ENCODE data around the gene RAVER2.

GRCh38 chr1:63893969-63894631, 120.3 kb downstream of the ROR1 start:
- PRO-cap, 3 experiments: no peak in any of the 3 experiments
- RAMPAGE, long total RNA: no peak

GRCh38 chr1:64006622-64007052, 196.8 kb upstream of the UBE2U start:
- PRO-cap, 3 experiments: no peak in any of the 3 experiments
- RAMPAGE, long total RNA: no peak

- PRO-cap, 3 experiments: no peak in any of the 3 experiments
- RAMPAGE, long total RNA: no peak
Observed at GRCh38 chr1:64039402-64040048, 163.9 kb upstream of the UBE2U start.

DNA sequence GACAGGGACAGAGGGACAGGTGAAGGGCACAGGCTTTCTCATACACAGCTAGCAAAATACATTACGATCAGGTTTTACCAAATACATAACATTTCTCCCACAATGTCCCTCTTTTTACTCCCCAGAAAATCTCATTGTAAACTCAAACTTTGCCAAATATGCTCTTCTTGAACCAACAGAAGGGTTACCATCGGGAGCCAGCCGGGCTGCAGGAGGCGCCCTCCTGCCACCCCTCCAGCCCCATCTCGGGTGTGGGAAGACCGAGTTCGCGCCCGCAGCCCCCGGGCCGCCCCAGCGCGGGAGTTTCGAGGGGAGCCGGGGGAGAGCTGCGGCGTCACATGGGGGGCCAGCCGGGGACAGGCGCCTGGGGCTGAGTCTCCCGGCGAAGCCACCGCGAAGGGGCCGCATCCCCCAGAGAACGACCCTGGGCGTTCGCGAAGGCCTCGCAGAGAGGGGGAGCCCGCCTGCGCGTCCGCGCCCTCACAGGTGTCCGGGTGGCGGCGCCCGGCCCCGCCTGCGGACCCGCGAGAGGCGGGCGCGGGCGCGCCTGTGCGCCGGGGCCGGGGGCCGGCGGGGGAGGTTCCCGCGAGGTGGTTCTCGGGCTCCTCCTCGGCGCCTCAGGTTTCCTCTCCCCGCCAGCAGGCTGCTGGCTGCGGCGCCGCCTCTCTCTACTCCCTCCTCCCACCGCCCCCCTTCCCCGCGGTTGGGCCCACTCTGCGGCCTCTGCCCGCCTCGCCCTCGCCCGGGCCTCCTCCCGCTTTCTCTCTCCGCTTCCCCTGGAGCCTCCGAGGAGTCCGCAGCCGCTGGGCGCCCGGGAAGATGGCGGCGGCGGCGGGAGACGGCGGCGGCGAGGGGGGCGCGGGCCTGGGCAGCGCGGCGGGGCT, at the start of gene RAVER2:
Gene RAVER2, plus strand, starts transcription at position 722 of the 884 bp plus-strand sequence.
- PRO-cap, 3 experiments: peak in 1 of 3 experiments; most common plus-strand start position 788 of the sequence (in 1); most common minus-strand start position 630 of the sequence (in 1)
- RAMPAGE, long total RNA: no peak

DNA sequence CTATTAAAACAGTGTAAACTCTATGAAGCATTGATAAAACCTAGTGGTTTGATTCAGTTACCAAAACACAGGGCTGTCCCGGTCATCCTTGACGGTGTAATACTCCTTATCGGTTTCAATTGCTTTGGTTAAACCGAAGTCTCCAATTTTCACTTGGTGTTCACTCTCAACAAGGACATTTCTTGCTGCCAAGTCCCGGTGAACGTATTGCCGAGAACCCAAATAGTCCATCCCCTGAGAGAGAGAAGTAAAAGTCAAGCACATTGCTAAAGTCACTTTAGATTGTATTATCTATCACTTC, 92.9 kb downstream of the RAVER2 start:
- PRO-cap, 3 experiments: no peak in any of the 3 experiments
- RAMPAGE, long total RNA: no peak

DNA sequence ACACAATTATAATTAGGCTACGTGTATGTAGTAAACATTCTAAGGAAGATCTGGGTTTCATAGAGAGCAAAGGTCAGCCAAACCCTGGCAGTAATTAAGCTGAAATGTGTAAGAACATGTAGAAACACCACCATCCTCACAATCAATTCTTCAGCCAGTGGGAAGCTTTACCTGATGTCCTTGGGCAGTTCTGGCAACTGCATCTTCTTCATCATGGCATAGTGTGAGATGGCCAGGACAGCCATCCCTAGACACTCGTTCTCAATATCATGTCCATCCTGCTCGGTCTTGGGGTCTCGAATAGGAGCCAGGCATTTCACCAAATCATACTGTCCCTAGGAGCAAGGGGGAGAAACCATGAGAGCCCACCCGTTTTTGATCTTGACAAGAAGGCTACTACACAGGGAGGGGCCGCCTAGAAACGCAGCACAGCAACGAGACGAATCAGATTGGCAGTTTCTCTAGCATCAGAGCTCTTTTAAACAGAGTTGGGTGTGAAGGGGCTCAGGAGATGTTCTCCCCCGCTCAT, 97.1 kb downstream of the JAK1 start:
- PRO-cap, 3 experiments: no peak in any of the 3 experiments
- RAMPAGE, long total RNA: no peak

DNA sequence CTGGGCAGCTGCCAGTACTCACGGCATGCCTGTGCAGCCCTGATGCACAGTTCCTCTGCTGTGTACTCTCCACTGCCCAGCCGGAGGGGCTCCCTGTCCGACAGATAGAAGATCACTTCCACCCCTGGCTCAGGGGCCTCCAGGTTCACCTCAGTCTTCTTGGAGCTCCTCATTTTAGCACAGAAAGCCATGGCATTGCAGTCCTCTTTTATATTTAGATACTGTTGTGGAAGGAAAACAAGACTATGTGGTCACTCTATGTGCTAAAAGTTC, 83.2 kb downstream of the JAK1 start:
- PRO-cap, 3 experiments: no peak in any of the 3 experiments
- RAMPAGE, long total RNA: no peak

- PRO-cap, 3 experiments: no peak in any of the 3 experiments
- RAMPAGE, long total RNA: no peak
Observed at GRCh38 chr1:64893024-64893693, 73.2 kb downstream of the JAK1 start.

DNA sequence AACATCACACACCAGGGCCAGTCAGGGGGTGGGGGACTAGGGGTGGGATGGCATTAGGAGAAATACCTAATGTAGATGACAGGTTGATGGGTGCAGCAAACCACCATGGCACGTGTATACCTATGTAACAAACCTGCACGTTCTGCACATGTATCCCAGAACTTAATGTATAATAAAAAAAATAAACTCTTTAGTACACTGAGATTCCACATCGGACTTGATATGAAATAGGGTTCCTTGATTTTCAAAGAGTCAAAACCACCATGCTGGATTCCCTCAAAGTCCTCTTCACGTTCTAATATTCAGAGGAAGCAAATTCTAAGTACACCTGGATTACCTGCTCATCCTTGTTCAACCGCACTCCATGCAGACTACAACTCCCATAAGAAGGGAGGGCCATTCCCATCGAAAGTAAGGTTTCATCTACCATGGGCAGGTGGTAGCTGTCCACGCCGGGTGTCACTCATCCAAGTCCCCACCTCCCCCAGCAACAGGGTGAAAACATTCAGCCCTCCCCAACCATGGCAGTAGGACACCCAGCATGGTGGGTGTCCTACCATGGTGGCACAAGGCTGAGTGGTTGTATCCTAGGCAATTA, 35.3 kb downstream of the JAK1 start:
- PRO-cap, 3 experiments: no peak in any of the 3 experiments
- RAMPAGE, long total RNA: no peak

GRCh38 chr1:64954903-64955703, 11.2 kb downstream of the JAK1 start:
- PRO-cap, 3 experiments: no peak in any of the 3 experiments
- RAMPAGE, long total RNA: no peak

DNA sequence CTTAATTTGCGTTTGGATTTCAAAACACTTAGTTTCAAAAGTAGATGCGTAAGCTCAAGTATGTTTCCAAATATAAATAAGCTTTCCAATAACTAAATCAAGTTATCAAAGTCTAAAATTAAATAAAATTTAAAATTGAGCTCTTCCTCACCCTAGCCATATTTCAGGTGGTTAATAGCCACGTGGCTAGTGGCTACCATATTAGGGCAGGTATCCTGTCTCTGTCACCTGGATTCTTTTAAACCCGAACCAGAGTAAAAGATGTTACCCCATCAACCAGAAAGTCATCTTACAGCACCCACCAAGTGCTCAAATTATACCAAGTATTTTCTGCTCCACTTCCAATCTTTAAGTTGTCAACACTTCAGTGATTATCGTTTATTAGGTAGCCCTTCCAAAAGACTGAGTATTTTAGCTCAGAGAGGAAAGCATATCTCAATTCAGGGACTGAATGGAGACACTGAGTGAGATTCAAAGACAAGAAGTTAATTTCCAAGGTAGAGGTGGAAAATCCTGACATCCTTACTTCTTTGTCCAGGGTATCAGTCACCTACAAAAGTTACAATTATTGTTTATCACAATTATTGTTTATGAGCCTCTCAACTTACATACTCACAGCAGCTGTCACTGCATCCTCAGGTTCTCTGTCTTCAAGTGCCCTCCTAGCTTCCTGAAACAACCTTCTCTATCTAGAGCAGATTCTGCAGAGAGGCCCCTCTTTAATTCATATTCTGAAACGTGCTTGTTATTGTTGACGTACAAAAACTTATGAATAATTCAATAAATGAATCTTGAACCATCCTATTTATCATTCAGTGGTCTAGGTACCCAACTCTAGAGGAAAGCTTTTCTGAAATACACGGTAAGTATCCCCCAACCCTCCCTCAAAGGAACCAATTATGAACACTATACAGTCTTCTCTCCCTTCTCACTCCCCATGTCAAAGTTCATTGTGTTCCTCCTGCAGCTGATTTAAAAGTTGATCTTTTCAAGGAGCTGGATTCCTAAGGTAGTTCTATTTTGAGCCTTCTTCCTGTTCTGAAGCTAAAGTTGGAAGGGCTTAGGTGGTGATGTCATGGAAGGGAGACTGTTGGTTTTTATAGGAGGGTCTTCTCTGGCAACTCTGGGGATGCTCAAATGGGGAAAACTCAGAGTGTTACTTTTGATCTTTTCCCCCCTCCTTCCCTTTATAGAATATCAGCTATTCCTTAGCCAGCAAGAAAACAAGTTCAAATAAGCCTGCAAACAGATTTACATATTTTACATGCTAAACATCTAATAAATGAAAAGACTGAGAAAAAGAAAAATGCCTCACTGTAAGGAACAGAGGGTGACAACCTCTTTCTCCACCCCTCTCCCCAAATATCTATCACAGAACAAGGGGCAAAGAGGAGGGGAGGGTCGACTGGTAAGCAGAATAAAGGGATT, 83.4 kb upstream of the AK4 start:
- PRO-cap, 3 experiments: no peak in any of the 3 experiments
- RAMPAGE, long total RNA: no peak

- PRO-cap, 3 experiments: no peak in any of the 3 experiments
- RAMPAGE, long total RNA: no peak
Observed at GRCh38 chr1:65146937-65147261, 1.1 kb upstream of the AK4 start.

DNA sequence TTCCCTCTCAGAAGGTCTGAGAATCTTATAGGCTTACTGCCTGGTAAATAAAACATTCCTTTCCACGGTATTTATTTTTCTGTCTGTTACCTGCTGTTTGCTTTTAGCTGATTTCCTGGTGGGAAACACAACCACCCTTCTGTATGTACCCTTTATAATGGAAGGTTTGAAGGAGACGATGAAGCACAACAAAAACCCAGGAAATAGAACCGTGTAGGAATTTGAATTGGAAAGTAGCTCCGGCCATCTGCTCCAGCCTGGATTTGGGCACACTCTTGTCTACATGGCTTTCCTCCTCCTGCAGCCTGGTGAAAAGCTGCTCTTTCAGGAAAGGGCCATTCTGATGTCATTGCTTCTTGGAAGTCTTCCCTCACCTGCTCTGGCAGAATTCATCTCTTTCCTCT, 2.5 kb downstream of the AK4 start:
- PRO-cap, 3 experiments: peak in 1 of 3 experiments; most common minus-strand start position 285 of the sequence (in 1)
- RAMPAGE, long total RNA: no peak

GRCh38 chr1:65415760-65416307, 4.6 kb upstream of the LEPR start:
- PRO-cap, 3 experiments: no peak in any of the 3 experiments
- RAMPAGE, long total RNA: no peak

GRCh38 chr1:65425244-65426443, 5.2 kb downstream of the LEPR start:
- PRO-cap, 3 experiments: no peak in any of the 3 experiments
- RAMPAGE, long total RNA: no peak

DNA sequence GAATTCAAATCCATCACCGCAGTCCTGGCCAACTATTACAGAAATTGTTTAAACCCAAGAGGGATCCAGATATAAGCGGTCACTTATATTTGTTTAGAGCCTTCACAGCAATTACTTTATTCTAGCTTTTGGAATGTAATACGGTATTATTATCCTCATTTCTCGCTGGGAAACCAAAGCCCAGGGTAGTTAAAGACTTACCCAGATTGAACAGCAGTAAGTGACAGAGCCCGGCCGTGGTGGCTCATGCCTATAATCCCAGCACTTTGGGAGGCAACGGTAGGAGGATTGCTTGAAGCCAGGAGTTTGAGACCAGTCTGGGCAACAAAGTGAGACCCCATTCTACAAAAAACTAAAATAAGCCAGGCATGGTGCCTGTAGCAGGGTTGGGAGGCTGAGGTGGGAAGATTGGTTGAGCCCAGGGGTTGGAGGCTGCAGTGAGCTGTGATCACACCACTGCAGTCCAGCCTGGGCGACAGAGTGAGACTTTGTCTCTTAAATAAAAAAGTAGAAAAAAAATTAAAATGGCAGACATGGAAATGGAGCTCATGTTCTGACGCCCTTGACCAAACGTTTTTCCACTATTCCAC, 6.7 kb downstream of the LEPR start:
- PRO-cap, 3 experiments: no peak in any of the 3 experiments
- RAMPAGE, long total RNA: no peak

- PRO-cap, 3 experiments: no peak in any of the 3 experiments
- RAMPAGE, long total RNA: no peak
Observed at GRCh38 chr1:65429790-65430393, 9.4 kb downstream of the LEPR start.

- PRO-cap, 3 experiments: no peak in any of the 3 experiments
- RAMPAGE, long total RNA: no peak
Observed at GRCh38 chr1:65472125-65472669, 51.7 kb downstream of the LEPR start.

- PRO-cap, 3 experiments: no peak in any of the 3 experiments
- RAMPAGE, long total RNA: no peak
Observed at GRCh38 chr1:65526152-65526810, 105.8 kb downstream of the LEPR start.

DNA sequence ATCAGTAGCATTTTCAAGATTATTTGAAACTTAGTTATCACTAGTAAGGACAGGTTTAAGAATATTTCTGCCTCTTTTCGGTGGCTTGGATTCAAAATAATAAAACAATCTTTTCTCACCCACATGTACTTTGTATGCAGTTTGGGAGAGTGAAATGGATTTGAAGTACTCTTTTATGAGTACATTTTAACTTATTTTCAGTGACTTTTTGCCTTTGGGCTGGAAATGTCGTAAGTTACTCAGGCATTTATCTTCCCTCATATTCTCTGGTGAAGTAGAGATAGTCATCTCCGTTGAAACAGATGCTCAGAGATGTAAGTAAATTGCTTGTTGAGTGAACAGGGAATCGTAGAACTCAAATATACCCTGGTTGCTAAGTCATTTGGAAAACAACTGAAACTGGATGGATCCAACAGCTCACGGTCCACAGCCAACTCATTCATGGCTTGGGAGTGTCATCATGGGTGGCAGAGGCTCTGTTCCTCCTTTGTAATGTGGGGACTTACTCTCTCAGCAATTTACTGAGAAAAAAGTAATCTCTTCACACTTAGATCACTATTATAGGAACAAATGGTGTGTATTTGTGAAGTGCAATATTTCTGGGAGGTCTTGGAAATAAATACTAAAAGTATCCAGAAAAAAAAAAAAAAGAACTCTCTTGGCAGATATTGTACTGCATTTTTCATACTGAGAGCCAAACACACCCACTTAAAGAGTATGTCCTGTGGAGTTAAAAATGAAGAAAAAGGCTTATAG, 107.2 kb downstream of the LEPR start:
- PRO-cap, 3 experiments: no peak in any of the 3 experiments
- RAMPAGE, long total RNA: no peak

Data from cerebellum (tissue), 5 donors.